Mammary epithelial cell (primary cell): ENCODE measurements around the genes CHERP and HAUS8.

GRCh38 chr19:16351012-16351499 lies 26.4 kb downstream of the KLF2 start:
- CAGE, long polyA plus RNA = no peak
- RRBS = no CpG with 5 or more reads among the region's 7 CpGs

DNA sequence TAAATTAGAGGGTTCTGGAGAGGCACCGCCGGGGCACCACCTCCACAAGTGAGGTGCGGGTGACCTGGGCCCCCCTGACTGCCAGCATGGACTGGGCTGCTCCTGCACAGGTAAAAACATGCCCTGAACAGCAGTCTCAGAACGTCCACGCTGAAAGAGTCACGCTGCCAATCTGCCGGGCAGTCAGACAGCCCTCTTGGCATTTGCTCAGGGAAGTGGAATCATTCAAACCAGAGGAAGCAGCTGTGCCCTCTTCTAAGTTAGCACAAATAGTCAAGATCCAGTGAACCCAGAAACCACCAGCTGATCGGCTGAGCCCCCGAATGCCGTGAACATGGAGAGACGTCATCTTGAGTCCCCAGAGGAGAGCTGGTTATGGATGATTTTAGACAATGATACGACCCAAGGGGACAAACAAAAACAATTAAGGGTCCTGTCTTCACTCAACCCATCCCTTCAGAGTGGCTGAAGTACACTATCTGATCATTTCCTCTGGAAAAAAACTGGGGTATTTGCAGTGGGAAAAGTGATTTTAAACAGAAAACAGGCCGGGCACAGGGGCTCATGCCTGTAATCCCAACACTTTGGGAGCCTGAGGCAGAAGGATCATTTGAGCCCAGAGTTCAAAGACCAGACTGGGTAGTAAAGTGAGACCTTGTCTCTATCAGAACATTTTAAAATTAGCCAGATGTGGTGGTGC lies 34.6 kb downstream of the KLF2 start:
- CAGE, long polyA plus RNA = no peak
- RRBS = 37% methylated on average over 2 of the region's 13 CpGs

DNA sequence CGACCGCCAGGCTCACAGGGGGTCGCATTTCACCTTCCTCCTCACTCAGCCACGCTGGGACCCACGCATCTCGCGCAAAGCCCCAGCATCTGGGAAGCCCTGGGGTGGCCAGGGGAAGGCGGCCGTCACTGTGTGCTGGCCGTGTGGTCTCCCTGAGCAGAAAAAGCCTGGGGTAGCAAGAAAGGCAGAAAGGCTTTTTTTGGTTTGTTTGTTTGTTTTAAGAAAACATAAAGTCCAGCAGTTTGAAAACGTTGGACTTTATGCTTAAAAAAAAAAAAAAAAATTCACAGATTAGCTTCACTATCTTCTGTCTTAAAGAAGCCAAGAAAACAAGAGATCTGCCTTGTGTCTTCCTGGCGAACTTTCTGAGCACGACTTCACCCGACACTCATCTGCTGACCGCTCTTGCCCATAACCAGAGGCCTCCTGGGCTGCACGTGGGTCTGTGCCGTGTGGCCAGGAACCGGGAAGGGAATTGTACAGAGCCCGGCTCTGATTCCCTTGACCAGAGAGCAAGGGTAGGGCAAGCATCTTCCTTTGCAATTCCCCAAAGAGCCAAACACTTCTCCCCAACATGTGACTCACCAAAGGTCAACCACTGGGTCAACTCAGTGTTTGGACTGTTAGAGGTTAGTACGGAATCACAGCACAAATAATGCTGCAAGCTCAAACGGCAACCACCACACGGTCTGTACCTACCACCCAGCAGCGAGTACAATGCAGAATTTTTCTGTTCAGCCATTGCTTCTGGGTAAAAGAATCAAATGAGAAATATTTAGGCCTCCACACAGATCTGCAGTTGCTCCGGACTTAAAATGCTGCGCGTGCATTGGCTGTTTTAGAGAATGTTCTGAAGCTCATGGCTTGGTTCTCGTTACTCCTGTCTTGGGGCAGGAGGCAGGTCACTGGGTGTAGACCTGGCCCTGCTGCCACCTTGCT lies 48.9 kb downstream of the KLF2 start:
- CAGE, long polyA plus RNA = no peak
- RRBS = no CpG with 5 or more reads among the region's 27 CpGs

DNA sequence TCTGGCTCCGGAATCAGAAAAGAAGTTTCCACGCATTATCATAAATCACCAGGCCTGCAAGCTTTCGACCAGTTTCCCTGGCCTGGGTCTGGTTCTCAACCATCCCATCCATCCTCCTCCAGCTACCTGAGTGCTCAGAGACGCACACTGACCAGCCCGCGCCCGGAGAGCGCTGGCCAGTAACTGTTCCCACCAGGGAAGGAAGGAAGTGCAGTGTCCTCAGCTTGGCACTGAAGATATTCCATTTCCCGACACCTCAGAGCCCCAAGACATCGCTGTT lies 29.2 kb downstream of the EPS15L1 start:
- CAGE, long polyA plus RNA = no peak
- RRBS = no CpG with 5 or more reads among the region's 10 CpGs

GRCh38 chr19:16542359-16542767 lies at the start of gene CHERP:
CHERP (minus strand) TSS chr19:16542437.
- CAGE, long polyA plus RNA = no peak
- RRBS = under 1% methylated on average over 30 of the region's 60 CpGs

GRCh38 chr19:16566097-16566599 lies 6.1 kb downstream of the SLC35E1 start:
- CAGE, long polyA plus RNA = no peak
- RRBS = no CpG with 5 or more reads among the region's 12 CpGs

DNA sequence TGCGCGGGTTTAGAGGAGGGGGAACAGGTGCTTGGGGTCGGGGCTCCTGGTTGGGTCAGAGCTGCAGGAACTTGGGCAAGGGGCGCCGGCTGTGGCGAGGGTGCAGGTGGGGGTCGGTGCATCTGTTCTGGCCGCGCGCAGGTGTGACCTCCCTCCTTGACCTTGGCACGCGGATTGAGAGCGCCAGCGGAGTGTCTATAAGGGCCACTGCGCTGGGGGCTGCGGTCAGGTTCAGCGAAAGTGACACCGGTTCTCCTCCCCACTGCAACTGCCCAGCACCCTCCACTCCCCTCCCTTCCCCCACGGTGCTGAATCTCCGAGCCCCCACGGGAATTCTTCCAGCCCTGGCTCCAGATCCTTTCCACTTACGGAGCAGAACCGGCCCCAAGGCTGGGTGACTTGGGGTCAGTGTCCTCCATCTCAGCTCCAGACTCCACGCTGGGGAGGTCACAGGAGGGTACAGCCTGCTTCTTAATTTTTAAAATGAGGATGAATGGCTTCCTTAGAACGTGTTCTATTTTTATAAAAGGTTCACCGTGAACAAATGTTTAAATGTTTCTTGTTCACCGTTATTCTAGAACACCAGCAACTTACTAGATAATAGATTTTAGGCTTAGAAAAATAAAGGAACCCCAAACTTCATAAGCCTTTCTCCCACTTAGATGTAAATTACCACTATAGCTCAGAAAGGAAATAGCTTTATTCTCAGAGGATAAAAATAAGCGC lies 797 bp downstream of the TMEM38A start:
- CAGE, long polyA plus RNA = no peak
- RRBS = no CpG with 5 or more reads among the region's 28 CpGs

DNA sequence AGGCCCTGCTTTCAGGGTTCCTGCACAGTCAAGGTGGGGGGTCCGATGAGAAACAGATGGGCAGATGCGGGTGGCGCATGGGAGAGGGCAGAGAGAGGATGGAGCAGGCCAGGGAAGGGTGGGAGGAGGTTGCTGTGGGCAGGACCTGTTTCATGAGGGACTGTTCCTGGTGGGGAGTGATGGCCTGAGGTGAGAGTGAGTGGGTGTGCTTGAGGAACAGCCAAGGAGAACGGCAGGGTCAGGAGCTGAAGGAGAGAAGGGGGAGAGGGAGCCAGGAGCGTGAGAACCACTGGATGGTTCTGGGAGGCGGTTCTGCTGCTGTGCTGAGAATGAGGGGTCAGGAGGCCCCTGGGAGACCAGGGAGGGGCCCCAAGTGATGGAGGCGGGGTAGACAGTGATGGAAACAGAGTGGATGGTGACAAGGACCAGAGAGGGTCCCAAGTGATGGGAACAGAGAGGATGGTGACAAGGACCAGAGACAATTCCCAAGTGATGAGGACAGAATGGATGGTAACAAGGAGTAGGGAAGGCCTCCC lies 7.8 kb downstream of the SIN3B start:
- CAGE, long polyA plus RNA = no peak
- RRBS = no CpG with 5 or more reads among the region's 7 CpGs

- CAGE, long polyA plus RNA = no peak
- RRBS = no CpG with 5 or more reads among the region's 16 CpGs
Observed at GRCh38 chr19:16841439-16842109, 12.4 kb downstream of the SIN3B start.

DNA sequence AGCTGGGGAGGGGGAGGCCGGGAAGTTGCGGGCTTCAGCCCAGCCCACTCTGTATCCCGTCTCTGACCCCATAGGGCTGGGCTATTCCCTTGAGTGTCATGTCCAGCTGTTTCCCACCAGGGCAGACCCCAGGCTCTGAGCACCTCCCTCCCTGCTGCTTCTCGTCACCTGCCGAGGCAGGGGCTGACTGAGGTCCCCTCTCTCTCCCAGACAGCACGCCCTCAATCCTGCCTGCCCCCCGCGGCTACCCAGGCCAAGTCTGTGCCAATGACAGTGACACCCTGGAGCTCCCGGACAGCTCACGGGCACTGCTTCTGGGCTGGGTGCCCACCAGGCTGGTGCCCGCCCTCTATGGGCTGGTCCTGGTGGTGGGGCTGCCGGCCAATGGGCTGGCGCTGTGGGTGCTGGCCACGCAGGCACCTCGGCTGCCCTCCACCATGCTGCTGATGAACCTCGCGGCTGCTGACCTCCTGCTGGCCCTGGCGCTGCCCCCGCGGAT lies 613 bp downstream of the F2RL3 start:
- CAGE, long polyA plus RNA = no peak
- RRBS = 29% methylated on average over 3 of the region's 20 CpGs

GRCh38 chr19:17074898-17075975 lies at the start of gene HAUS8:
HAUS8 (minus strand) TSS chr19:17075452.
- CAGE, long polyA plus RNA = no peak
- RRBS = 1% methylated on average over 30 of the region's 117 CpGs

- CAGE, long polyA plus RNA = no peak
- RRBS = under 1% methylated on average over 8 of the region's 35 CpGs
Observed at GRCh38 chr19:17107262-17108600, 32.2 kb downstream of the MYO9B start.

DNA sequence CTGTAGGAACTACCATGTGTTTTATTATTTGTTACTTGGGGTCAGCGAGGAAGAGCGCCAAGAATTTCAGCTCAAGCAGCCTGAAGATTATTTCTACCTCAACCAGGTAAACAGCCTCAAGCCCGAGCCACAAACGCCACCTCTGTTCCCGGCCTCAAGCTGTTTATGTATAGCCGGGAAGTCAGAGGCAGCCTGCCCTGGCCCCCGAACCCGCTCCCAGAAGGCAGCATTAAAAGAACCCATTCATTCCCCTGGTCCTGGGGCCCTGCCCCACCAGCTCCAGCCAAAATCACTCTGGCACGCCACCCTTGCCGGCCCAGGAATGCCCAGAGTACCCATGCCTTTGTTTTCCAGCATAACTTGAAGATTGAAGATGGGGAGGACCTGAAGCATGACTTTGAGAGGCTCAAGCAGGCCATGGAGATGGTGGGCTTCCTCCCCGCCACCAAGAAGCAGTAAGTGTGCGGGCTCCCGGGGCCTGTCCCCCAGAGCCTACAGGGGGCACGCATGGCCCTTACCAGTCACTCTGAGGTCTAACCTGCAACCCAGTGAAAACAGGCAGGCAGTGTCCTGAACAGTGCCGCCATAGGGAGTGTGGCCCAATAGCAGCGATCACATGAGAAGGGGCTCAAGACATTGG lies 61.1 kb upstream of the USE1 start:
- CAGE, long polyA plus RNA = no peak
- RRBS = no CpG with 5 or more reads among the region's 16 CpGs

DNA sequence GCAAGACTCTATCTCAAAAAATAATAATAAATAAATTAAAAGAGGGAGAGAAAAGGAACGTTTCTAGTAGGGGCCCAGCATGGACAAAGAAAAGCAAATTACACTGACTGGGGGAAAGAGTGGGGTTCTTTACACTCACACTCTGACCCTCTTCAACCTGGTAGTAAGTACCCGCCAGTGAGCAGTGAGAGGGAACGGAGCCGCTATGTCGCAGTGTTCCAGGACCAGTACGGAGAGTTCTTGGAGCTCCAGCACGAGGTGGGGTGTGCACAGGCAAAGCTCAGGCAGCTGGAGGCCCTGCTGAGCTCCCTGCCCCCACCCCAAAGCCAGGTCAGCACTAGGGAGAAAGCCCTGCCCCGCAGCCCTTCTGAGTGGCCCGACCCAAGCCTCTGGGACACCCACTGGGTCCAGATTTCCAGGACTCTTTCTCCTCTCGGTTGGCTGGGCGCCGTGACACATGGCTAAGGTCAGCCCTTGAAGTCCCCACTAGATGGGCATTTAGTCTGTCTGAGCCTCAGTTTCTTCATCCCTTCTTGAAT lies 1.7 kb downstream of the OCEL1 start:
- CAGE, long polyA plus RNA = no peak
- RRBS = no CpG with 5 or more reads among the region's 12 CpGs

DNA sequence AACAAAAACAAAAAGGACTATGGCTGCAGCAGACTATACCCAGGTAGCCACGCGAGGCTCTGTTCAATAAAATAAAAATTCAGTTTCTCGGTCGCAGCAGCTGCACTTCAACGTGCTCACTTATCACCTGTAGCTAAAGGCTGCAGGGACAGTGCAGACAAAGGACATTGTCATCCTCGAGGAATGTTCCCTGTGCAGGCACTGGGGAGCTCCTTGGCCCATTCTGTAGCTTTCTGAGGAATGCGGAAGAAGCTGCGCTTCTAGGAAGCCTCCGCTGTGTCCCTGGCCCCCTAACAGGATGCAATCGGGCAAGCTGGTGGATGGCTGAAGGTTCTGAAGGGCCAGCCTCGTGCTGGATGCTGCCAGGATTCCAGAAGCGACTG lies 8.1 kb downstream of the ANO8 start:
- CAGE, long polyA plus RNA = no peak
- RRBS = no CpG with 5 or more reads among the region's 12 CpGs

DNA sequence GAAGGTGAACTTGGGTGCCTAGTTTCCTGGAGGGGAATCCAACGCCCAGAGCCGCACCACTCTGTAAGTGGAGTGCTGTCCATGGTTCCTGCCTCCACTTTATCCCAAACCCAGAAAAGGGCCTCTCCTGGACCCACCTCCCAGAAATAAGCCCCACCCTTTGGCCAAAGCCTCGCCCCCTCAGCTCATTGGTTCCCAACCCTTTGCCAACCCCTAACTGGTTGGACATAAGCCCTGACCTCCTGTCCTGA lies 2.3 kb downstream of the ANO8 start:
- CAGE, long polyA plus RNA = no peak
- RRBS = no CpG with 5 or more reads among the region's 3 CpGs

DNA sequence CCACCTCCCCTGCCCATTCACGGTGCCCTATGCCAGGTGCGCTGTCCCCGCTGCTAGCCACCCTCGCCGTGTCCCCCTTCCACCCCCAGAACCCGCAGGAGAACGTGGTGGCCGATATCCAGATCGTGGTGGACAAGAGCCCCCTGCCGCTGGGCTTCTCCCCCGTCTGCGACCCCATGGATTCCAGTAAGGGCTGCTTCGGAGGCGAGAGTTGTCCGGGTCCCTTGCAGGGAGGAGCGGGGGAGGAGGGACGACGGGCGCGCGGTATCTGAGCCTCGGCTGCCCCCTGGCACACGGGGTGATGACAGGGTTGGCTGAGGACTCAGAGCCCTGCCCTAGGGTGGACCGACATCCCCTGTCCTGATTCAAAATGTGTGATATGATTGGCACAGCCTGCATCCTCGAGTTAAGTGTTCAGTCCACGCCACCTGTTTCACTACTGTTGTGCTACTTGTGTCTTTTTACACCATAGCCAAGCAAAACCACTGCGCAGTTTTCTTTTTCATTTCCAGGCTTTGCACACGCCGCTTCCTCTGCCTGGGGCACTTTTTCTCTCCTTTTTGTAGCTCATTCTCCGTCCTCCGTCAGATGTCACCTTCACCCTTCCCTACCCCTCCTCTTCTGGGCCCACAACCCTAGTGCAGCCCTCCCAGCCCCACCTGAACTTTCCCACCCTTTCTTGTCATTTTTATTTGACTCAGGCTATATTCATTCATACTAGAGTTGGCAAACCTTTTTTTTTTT lies 774 bp downstream of the MVB12A start:
- CAGE, long polyA plus RNA = no peak
- RRBS = no CpG with 5 or more reads among the region's 31 CpGs

GRCh38 chr19:17496989-17497467 lies 14.4 kb upstream of the PGLS start:
- CAGE, long polyA plus RNA = no peak
- RRBS = over 99% methylated on average over 5 of the region's 33 CpGs

- CAGE, long polyA plus RNA = no peak
- RRBS = 4% methylated on average over 2 of the region's 26 CpGs
Observed at GRCh38 chr19:17555040-17555571, 343 bp upstream of the COLGALT1 start.

- CAGE, long polyA plus RNA = no peak
- RRBS = no CpG with 5 or more reads among the region's 17 CpGs
Observed at GRCh38 chr19:17560116-17560670, 4.7 kb downstream of the COLGALT1 start.